Jurkat, Clone E6-1 (cell line): ENCODE results near the gene BICD2.

DNA sequence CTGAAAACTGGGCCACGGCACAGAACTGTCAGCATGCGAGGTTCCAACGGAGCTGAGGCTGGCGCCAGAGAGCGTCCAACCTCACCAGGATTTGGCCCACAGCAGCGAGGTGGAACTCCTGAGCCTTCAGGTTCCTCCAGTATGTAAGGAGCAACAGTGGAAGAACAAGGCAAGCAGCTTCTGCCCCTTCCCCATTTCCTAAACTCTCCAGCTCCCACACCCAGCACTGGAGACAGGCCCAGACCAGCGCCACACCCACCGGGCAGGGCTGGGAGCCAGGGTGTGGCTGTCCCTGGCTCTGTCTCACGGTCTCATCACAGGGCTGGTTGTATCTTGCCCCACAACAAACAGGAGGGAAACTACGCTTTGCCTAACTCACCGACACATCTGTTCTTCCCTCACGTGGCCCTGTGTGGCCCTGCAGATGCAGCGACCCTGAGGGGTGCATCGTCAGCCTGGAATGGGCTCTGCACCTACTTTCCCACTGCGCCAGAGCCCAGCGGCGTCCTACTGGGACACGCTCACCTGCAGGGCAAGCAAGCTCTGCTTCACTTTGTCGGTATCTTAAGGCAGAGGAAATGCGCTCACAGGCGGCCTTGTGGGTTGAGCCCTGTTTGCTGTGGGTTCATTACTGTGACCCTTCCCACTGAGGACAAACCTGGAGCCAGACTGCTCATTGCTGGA lies 15.0 kb downstream of the IPPK start:
- RRBS: no CpG with 5 or more reads among the region's 21 CpGs

GRCh38 chr9:92668733-92669333 lies 1.1 kb downstream of the IPPK start:
- RRBS: no CpG with 5 or more reads among the region's 10 CpGs

DNA sequence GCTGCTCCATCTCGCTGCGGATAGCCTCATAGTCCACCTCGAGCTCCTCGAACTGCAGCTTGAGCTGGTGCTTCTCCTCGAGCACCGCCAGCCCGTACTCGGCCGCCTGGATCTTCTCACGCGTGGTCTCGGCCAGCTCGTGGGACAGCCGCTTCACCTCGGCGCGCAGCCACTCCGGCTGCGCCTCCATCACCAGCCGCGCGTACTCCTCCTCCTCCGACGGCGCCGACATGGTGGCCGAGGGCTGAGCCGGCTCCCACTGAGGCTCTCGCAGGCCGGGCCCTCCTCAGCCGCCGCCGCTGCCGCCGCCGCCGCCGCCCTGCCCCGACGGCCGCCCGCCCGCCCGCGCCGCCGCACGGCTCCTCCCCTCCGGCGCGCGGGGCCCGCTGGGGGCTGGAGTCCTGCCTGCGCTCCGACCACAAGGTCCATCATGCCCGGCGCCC lies at the start of gene BICD2:
BICD2 (minus strand) TSS at position 321 of the 443 bp plus-strand sequence.
- RRBS: 2% methylated on average over 26 of the region's 57 CpGs

DNA sequence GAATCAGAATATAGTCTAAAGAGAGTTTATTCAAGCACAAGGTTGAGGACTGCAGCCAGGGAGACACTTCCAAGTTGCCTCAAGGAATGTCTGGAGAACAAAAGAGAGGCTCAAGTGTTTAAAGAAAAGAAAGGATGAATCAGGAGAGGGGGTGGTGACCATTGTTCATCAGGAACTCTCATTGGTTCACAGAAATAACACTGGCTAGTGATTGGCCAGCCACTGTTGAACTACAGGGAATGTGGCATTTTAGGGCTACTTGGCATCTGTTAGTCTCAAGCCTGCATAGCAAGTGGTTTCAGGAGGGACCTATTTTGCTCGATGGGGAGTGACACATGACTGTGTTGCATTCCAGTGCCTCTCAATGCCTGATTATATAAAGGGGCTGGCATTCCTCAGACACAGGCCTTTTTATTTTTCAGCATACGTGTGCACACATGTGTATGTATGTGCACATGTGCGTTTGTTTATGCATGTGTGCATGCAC lies 23.1 kb downstream of the FGD3 start:
- RRBS: no CpG with 5 or more reads among the region's 3 CpGs

DNA sequence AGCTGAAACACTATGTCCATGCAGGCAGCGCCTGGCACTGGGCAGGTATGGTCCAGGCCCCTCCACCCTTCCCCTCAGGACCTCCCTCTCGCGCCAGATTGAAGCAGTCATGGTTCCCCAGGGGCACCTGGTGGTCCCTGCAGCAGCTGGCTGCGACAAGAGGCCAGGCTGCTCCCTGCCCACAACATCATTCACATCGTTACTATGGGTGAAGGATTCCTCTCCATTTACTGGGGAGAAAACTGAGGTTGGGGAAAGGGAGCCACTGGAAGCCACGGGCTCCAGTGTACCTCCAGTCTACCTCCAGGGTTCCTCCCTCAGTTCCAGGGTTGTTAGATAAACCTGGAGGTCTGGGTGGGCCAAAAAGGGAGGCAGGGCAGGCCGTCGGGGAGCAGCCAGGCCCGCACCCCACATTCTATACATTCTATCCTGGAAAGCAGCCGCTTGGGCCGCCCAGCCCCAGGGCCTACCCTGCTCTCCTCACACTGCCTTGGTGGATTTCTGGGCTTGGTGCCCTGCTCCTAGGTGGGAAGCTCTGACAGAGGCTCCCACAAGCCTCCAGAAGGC lies 18.2 kb upstream of the SUSD3 start:
- RRBS: no CpG with 5 or more reads among the region's 11 CpGs

- RRBS: no CpG with 5 or more reads among the region's 6 CpGs
These were observed 17.5 kb upstream of the SUSD3 start for GRCh38 chr9:93040944-93041507.

- RRBS: no CpG with 5 or more reads among the region's 12 CpGs
These were observed 2.5 kb downstream of the CARD19 start for GRCh38 chr9:93098446-93098918.

DNA sequence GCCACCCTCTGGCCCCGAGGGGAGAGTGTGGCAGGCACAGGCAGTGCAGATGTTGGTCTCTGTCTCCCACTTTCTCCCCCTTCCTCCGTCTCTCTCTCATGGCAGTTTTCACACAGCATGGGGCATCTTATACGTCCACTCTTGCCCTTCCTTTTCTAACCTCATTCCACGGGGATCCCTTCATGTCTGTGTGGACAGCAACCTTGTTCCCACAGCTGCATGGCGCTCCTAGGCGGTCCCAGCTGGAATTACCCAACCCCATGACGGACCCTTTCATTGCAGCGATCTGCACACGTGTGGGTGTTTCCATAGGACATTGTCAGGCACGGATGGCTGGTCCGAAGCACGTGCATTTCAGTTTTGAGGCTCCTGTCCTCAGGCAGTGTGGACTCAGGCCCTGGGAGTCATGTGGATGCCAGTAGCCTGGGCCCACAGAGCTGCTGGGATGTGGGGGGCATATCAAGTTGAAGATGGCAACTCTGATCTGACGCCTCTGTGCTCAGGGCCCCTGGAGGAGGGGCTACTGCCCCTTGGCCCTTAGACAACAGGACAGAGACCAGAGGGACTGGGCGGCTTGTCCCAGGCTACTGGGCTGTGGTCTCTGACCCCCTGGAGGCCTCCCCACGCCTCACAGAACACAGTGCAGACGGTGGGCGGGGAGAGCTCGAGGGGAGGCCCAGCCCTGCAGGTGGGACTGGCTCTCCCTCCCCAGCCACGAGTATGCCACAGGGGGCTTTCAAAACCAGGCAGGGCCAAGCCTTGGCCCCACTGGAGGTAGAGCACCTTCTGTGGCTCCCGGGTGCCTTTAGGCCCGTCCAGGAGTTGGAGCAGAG lies 15.1 kb downstream of the CARD19 start:
- RRBS: no CpG with 5 or more reads among the region's 21 CpGs

DNA sequence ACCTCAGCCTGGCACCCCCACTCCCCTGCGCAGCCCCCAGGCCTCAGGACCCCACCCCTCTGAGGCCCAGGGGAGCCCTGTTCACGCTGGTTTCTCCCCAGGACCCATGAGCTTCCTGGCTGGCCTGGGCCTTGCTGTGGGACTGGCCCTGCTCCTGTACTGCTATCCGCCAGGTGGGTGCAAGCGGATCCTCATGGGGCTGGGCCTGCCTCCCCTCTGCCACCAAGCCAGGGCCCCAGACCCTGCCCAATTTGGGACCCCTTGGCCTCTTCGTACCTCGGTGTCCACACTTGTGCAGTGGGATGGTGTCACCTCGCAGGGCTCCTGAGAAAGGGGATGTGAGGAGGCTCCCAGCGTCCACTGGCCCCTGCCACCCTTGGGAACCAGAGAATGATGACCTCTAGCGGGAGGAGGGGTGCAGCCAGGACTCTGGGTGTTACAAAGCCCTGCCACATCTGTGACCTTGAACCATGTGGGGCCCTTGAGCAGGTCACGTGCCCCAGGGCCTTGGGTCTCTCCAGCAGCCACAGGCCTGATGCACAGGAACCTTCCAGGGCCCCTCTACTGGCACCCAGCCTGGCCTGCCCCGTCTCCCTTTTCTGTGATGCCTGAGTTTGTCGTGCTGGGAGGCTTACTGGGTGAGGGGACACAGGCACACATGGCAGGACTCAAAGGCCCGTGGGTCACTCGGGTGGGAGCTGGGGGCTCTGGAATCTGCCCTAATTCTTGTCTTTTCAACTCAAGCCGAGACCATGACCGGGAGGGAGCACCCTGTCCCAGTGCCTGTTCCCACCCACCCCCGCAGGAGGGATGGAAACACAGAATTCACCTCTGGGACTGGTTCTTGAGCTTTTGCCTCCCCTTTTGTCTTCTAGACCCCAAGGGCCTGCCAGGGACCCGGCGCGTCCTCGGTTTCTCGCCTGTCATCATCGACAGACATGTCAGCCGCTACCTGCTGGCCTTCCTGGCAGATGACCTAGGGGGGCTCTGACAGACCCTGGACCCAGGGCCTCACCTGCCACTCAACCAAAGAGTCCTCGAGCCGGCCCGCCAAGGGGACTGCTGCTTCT lies 16.4 kb downstream of the CARD19 start:
- RRBS: no CpG with 5 or more reads among the region's 27 CpGs

- RRBS: 76% methylated on average over 2 of the region's 15 CpGs
These were observed 13.4 kb downstream of the NINJ1 start for GRCh38 chr9:93120481-93121215.

DNA sequence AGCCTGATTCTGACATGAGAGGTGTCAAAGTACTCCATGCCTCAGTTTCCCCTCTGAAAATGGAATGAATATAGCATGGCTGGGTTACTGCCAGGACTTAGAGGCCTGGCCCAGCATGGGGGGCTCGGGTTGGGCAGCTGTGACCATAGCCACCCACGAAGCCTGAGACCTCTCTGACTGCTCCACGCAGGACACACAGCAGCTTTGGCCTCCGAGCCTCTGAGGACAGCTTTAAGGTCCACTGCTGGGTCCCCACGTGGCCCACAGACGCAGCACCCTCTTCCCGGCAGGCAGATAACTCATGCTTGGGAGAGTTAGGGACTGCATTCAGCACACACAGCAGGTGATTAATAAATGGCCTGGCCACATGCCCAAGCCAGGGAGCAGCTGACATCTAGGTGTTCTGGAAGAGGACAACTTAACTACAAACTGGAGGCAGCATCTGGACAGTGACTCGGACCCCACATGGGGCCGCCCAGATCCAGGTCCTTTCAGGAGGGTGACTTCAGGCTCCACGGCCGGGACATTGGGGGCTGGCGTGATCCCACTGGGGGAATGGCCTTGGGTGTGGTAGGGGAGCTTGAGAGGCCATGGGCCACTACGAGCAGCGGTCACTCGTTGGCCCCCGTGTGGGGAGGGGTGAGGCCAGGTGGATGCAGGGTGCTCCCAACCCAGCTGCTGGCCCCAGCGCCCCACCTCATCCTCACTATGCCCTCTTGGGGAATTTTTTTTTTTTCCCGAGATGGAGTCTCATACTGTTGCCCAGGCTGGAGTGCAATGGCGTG lies 11.3 kb downstream of the NINJ1 start:
- RRBS: no CpG with 5 or more reads among the region's 19 CpGs

GRCh38 chr9:93132993-93133935 lies 787 bp downstream of the NINJ1 start:
- RRBS: 36% methylated on average over 12 of the region's 49 CpGs

- RRBS: 80% methylated on average over 1 of the region's 24 CpGs
These were observed 113.7 kb downstream of the WNK2 start for GRCh38 chr9:93297551-93298107.

- RRBS: no CpG with 5 or more reads among the region's 2 CpGs
These were observed 4.2 kb upstream of the FAM120A start for GRCh38 chr9:93447303-93447618.

- RRBS: 2% methylated on average over 14 of the region's 82 CpGs
These were observed 531 bp upstream of the FAM120A start for GRCh38 chr9:93450674-93451633.

GRCh38 chr9:93506827-93507746 lies 53.7 kb upstream of the FAM120AOS start:
- RRBS: no CpG with 5 or more reads among the region's 13 CpGs

GRCh38 chr9:93515867-93516282 lies 60.5 kb upstream of the PHF2 start:
- RRBS: no CpG with 5 or more reads among the region's 28 CpGs

- RRBS: no CpG with 5 or more reads among the region's 11 CpGs
These were observed 10.9 kb upstream of the PHF2 start for GRCh38 chr9:93565185-93566257.

GRCh38 chr9:93649543-93650115 lies 73.2 kb downstream of the PHF2 start:
- RRBS: no CpG with 5 or more reads among the region's 13 CpGs

- RRBS: no CpG with 5 or more reads among the region's 16 CpGs
These were observed 5.2 kb downstream of the BARX1 start for GRCh38 chr9:93949791-93950510.